ENCODE data around the genes EXOC8 and SIPA1L2.

GRCh38 chr1:230603290-230603773 is 38.9 kb upstream of the COG2 start:
- PRO-cap, result no peak

- PRO-cap, result no peak
These were observed 11.0 kb downstream of the AGT start for GRCh38 chr1:230702662-230703589.

- PRO-cap, result no peak
These were observed 8.4 kb downstream of the AGT start for GRCh38 chr1:230705350-230706097.

GRCh38 chr1:230713301-230713805 is 569 bp downstream of the AGT start:
- PRO-cap, result no peak

DNA sequence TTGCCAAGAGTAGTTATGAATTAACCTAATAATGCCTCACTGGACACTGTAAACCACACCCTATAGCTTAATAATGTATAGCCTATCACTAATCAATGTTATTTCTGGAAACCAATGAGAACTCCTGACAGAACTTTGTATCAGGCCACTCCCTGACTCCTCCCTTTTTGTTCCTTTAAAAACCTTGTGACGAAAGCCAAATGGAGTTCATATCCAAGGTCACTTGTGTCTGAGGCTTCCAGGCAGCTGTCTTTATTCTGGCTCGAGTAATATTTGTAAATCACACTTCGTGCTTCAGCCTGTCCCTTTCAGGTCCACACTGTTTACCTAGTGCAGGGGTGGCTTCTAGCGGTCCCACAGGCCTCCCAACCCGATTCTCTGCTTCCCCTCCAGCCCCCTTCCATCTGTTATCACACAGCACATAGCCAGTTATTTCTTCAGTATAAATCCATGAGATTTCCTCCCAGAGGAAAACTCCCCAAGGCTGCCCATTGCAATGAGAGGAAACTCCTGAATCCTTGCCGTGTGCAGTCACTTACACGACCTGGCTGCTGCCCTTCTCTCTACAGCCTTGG is 16.2 kb upstream of the CAPN9 start:
- PRO-cap, result no peak

GRCh38 chr1:230869467-230870017 is 1.2 kb upstream of the C1orf198 start:
- PRO-cap, result no peak

GRCh38 chr1:231337349-231337909 is at the start of gene EXOC8:
TSS of gene EXOC8 (minus strand) at chr1:231337852.
- PRO-cap, result no peak

GRCh38 chr1:231351211-231351801 is 13.2 kb downstream of the SPRTN start:
- PRO-cap, result no peak

DNA sequence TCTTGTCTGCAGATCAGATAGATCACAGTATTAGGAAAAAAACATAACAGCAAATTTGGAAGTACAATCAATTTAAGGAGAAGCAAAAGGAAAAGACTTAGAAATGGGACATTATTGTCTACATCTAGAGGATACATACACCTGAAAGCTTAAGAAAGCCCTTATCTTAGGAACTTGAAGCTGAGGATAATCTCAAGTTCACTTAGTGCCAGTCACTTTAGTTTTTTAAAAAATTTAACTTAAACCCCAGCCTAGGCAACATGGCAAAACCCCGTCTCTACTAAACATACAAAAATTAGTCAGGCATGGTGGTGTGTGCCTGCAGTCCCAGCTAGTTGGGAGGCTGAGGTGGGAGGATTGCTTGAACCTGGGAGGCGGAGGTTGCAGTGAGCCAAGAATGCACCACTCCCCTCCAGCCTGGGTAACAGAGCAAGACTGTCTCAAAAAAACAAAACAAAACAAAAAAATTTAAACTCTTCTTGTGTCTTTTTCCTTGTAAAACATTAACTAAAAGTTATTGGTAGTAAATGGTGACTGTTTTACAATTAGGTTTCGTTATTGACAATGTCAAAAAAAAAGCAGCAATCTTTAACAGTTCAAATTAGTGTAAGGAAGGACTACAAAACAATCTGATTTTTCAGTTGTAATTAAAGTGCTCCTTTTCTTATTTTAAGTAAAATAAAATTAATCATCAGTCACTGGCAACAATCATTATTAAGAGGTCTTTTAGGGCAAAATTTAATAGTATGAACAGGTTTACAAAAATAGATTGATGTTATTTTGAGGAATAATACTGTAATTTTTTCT is 27.3 kb downstream of the SPRTN start:
- PRO-cap, result no peak

DNA sequence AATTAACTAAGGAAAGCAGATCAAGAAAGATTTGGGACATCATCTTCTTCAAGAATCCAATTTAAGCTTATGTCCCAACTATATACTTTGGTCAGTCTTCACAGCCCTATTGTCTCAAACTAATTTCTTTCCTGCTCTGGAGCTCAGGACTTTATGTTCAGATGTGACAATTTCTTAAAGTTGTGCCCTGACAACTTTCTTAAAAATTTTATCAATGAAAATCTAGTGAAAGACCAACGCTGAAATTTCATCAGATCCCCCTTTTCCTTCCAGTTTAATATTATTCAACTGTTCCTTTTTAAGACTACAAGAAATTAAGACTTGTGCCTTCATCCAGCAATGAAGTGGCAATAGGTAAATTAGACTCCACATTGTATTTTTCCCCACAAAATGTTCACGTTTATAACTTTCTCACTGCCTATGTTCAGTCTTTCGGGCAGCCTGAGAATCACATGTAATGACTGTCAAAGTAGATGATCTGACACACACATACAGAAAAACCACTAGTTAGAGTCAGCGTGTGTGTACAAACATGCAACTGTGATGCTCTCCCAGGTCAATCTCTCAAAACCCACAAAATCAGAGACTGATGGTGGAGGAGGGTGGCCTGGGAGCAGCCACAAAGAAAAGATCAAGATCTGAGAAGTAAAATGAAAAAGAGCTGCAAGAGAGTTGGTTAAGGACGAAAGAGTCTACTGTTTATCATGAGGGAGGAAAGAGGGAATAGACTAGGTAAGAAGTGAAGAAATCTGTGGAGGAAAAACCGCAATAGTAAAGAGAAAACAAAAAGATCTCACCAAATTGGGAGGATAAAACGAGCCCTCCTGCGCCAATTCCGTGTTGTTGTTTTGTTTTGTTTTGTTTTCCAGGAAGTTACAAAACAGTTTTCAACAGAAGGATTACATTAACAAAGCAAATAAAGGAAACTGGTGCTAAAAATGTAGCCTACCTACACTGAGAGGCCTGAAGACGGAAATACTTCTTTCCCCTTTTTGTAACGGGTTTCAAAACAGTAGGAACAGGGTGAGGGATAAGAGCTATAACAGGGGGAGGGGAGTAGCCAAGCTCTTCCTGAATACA is 2.4 kb downstream of the EGLN1 start:
- PRO-cap, result no peak

DNA sequence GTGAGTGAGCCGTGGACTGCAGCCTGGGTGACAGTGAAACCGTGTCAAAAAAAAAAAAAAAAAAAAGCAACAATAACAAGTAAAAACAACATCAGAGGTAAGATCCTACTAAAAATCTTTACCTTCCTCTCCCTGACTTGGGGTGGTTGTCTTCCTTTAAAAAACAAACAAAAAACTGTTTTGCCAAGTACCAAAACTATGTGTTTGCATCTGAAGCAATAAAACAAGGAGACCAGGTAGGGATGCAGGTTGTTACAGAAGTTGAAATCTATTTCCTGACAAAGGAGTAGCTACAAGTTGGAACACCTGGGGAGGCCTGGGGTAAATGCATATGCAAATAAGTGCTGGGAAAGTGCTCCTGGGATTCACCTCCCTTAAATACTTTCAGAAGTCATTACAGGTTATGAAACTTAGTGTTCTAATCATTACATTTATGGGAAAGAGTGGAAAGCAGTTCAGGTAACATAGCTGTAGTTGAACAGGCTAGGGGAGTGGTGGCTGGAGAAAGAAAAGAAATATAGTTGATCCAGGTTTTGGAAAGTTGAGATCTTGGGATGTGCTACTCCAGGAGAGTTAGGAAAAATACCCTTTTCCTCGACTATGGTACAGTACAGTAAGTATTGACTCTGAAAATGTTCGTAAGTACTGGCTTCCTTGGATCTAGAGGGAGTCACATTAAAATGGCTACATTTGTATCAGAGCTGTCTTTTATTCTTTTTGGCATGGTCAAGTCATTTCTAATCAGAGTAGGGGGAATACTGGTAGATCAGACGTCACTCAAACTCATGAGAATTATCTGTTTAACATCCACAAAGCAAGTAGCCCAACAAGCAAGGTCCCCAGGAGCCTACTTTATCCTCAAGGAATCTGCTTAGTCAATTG is 1.8 kb upstream of the TSNAX start:
- PRO-cap, result no peak

GRCh38 chr1:231684672-231685354 is 58.2 kb downstream of the DISC1 start:
- PRO-cap, result no peak

DNA sequence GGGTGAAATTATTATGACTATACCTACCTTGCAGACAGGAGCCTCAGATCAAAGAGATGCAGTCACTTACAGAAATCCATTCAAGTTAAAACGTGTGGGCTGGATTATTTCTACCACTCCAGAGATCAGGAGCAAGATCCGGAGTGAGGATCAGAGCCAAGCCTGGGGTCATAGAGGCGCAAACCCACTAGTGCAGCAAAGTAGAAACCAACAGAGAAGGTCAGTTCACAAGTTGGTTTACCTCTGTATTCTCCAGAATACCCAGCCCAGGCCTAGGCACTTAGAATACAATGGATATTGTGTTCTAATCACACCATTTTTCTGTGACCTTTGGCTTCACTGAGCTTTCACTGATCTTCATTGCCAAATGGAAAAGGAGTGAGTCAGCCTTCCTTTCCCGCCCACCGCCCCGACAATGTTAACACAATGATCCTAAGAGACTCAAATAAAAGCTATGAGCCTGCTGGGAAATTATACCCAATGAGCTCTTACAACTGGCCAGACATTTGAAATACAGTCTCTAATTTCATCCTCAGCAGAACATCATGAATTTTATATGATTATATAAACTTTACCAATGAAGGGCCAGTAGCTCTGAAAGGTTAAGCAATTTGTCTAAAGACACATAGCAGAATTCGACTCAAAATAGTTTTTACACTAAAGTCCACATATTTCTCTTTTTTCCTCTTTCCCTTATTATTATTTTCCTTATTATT is 252.6 kb downstream of the SIPA1L2 start:
- PRO-cap, result no peak

- PRO-cap, result no peak
These were observed 69.9 kb downstream of the SIPA1L2 start for GRCh38 chr1:232559918-232560508.

DNA sequence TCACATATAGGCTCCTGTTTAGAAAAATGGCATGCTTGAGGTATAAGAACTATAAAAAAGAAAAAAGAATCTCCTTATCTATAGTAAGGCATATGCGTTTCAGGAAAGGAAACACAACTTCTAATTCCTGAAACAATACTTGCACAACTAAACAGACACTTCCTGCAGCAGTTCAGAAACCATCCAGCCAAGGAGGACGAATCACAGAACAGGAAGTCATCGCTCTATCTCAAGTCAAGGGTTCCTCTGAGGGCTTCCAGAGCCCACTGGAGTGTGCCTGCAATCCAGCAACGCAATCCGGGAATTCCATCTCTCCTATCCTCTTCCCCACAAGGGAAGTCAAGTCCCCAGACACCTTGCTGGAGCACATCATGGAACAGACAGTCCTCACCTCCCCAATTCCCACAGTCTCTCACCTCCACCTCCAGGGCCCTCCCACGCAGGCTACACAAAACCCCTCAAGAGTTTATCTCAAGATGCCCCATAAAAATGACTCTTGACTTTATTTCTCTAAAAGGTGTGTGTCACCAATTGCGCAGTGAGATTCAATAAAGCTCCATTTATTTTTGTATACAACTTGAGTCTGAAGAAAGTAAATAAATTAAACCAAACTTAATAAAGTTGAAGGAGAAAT is 40.0 kb downstream of the SIPA1L2 start:
- PRO-cap, result no peak

GRCh38 chr1:232620190-232620850 is 9.6 kb downstream of the SIPA1L2 start:
- PRO-cap, result no peak

GRCh38 chr1:232624819-232625163 is 5.1 kb downstream of the SIPA1L2 start:
- PRO-cap, result no peak

- PRO-cap, result bidirectional peak, plus-strand start at chr1:232630270, minus-strand start at chr1:232630126
These were observed at the start of gene SIPA1L2 for GRCh38 chr1:232629751-232630214. TSS of gene SIPA1L2 (minus strand) at chr1:232630133.

DNA sequence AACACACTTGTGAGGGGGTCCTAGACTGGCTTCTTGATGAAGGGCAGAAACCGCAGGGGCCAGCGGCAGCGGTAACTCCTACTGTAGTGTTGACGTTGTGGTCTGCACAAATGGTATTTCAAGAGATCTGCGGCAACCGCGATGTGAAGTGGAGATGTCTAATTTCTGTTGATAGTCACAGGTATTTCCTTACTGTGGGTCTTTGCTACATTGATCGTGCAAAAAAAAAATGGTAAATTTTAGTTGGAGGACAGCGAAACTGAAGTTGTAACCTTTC is 479 bp downstream of the NTPCR start:
- PRO-cap, result no peak

DNA sequence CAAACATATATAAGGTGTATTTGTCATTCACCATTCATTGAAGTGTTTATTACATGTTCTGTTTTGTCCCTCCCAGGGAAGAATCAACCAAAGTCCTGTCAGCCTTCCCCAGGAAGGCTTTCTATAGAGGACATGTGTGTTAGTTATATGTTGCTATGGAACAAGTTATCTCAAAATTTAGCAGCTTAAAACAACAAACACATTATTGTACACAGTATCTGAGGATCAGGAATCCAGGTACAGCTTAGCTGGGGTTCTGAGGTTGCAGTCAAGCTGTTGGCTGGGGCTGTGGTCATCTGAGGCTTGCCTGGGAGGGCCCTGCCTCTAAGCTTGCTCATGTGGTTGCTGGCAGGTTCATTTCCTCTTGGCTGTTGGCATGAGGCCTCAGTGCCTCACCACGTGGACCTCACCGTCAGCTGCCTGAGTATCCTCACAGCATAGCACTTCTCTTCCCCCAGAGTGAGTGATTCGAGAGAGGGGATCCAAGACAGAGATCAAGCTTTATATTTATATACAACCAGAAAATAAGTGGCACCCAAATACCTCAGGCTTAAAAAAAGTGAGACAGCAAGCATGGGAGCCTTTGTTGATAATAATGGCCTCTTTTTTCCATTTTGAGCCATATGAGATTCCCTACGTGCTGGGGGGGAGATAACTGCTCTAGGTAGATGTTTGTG is 18.5 kb downstream of the NTPCR start:
- PRO-cap, result no peak

Data from peritoneum (tissue), 1 donor.